Adrenal gland (tissue), 7 donors: ENCODE measurements around a stretch of chr4.

GRCh38 chr4:183118591-183119331, 19.7 kb downstream of the WWC2 start:
- PRO-cap, 3 experiments, result no peak in any of the 3 experiments
- RAMPAGE, long total RNA, 4 experiments, result no peak in any of the 4 experiments
- RRBS, result no CpG with 5 or more reads among the region's 5 CpGs

DNA sequence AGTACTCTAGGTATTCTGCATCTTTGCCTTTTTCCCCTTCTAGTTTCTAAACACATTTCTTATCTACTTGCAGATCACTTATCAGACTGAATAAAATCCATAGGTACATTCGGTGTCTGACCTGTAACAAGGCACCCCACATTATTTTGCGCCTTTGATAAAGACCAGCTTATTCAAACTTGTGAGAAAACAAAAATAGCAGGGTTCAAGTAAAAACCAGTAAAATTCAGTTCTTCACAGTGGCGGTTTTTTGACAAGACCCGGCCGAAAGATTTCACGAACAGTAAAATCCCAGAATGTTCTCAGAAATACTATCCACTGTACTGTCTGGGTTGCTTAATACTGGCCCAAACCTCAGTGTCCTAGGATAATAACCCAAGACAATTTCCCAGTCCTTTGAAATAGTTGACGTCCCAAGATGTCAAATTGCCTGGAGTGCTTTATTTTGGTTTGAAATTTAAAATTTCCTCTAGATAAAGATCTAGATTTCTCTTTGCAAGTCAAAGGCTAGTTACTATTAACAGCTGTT, 1.8 kb upstream of the ING2 start:
- PRO-cap, 3 experiments, result no peak in any of the 3 experiments
- RAMPAGE, long total RNA, 4 experiments, result no peak in any of the 4 experiments
- RRBS, result no CpG with 5 or more reads among the region's 7 CpGs

- PRO-cap, 3 experiments, result no peak in any of the 3 experiments
- RAMPAGE, long total RNA, 4 experiments, result no peak in any of the 4 experiments
- RRBS, result no CpG with 5 or more reads among the region's 17 CpGs
These were observed 47.4 kb downstream of the ING2 start for GRCh38 chr4:183552186-183552814.

- PRO-cap, 3 experiments, result no peak in any of the 3 experiments
- RAMPAGE, long total RNA, 4 experiments, result no peak in any of the 4 experiments
- RRBS, result no CpG with 5 or more reads among the region's 3 CpGs
These were observed 5.9 kb upstream of the STOX2 start for GRCh38 chr4:183899239-183899626.

- PRO-cap, 3 experiments, result no peak in any of the 3 experiments
- RAMPAGE, long total RNA, 4 experiments, result no peak in any of the 4 experiments
- RRBS, result 8% methylated on average over 43 of the region's 76 CpGs
These were observed 1.2 kb downstream of the STOX2 start for GRCh38 chr4:183906192-183906901.

GRCh38 chr4:183950119-183950646, 45.1 kb downstream of the STOX2 start:
- PRO-cap, 3 experiments, result no peak in any of the 3 experiments
- RAMPAGE, long total RNA, 4 experiments, result no peak in any of the 4 experiments
- RRBS, result no CpG with 5 or more reads among the region's 5 CpGs

GRCh38 chr4:184246017-184246537, 28.4 kb upstream of the ENPP6 start:
- PRO-cap, 3 experiments, result no peak in any of the 3 experiments
- RAMPAGE, long total RNA, 4 experiments, result no peak in any of the 4 experiments
- RRBS, result no CpG with 5 or more reads among the region's 4 CpGs

GRCh38 chr4:184349294-184350106, 124.8 kb downstream of the IRF2 start:
- PRO-cap, 3 experiments, result peak in 2 of 3 experiments; most common plus-strand start chr4:184349859 (in 2); most common minus-strand start chr4:184349774 (in 2)
- RAMPAGE, long total RNA, 4 experiments, result no peak in any of the 4 experiments
- RRBS, result no CpG with 5 or more reads among the region's 11 CpGs

- PRO-cap, 3 experiments, result no peak in any of the 3 experiments
- RAMPAGE, long total RNA, 4 experiments, result no peak in any of the 4 experiments
- RRBS, result no CpG with 5 or more reads among the region's 14 CpGs
These were observed 123.9 kb downstream of the IRF2 start for GRCh38 chr4:184350152-184351129.

DNA sequence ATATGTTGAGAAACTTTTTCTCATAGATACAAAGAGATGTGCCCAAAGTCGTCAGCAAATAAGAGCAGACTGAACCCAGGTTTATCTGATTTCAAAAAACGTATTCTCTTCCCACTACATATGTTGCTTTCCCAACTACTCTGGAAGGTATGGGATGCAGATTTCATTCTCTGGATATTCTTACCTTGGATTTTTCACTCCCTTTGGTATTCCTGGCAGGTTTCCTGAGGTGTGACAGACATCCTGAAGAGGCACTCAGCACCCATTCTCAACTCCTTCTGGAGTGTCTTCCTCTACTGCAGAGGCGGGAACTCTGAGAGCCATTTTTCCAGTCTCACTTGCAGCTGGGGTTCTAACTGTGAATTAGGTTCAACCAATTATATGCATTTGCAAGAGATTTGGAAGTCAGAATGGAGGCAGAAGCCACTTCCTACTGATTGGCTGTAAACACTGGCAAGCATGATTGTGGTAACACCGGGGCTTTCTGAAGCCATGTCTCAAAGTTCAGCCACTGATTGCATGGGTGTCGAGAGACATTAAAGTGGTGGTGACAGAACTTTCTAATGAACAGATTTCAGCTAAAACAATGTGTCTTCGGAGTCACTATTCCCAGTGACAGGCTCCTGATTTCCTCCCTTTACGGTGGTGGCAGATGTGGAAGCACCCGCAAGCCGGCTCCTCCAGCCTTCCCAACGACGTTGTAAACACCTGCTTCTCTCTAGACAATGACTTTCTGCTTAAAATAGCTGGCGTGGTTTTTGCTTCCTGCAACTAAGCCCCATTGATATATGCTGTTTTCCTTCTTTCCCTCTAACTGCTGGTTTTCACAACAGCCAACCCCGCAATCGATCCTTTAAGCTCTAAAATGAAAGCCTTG, 92.2 kb downstream of the IRF2 start:
- PRO-cap, 3 experiments, result no peak in any of the 3 experiments
- RAMPAGE, long total RNA, 4 experiments, result no peak in any of the 4 experiments
- RRBS, result no CpG with 5 or more reads among the region's 14 CpGs

DNA sequence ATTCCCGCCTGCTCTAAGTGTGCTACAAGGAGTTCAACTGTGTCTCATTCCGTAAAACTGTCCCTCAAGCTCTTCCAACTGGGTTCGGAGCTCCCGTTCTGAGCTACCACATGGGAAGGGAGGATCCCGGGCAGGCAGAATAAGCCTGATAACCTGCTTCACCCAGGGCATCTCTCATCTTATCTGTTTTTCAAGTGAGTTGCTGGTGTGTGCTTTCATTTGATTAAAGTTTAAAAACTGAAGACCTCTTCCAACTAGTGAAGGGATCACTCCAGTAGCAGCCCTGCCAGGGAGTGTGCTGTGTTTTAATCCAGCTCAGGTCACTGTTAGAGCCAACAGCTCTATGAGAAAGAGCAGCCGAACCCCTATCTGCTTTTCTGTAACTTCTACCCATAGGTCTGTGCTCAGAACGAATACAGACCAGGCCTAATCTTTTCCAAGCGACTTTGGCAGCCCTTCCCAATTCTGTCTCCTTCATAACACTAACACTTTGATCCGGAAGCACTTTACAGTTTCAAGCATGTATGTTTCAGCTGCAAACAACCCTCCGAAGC, 61.0 kb downstream of the IRF2 start:
- PRO-cap, 3 experiments, result no peak in any of the 3 experiments
- RAMPAGE, long total RNA, 4 experiments, result no peak in any of the 4 experiments
- RRBS, result no CpG with 5 or more reads among the region's 10 CpGs

- PRO-cap, 3 experiments, result peak in 2 of 3 experiments; most common minus-strand start chr4:184449312 (in 2)
- RAMPAGE, long total RNA, 4 experiments, result no peak in any of the 4 experiments
- RRBS, result no CpG with 5 or more reads among the region's 22 CpGs
These were observed 25.4 kb downstream of the IRF2 start for GRCh38 chr4:184448647-184449608.

- PRO-cap, 3 experiments, result peak in 1 of 3 experiments; most common plus-strand start chr4:184453601 (in 1); most common minus-strand start chr4:184453646 (in 1)
- RAMPAGE, long total RNA, 4 experiments, result no peak in any of the 4 experiments
- RRBS, result no CpG with 5 or more reads among the region's 9 CpGs
These were observed 20.8 kb downstream of the IRF2 start for GRCh38 chr4:184453418-184454094.

GRCh38 chr4:184503637-184504257, 29.4 kb upstream of the IRF2 start:
- PRO-cap, 3 experiments, result no peak in any of the 3 experiments
- RAMPAGE, long total RNA, 4 experiments, result no peak in any of the 4 experiments
- RRBS, result no CpG with 5 or more reads among the region's 9 CpGs

GRCh38 chr4:184625418-184626232, 23.6 kb downstream of the CASP3 start:
- PRO-cap, 3 experiments, result no peak in any of the 3 experiments
- RAMPAGE, long total RNA, 4 experiments, result no peak in any of the 4 experiments
- RRBS, result no CpG with 5 or more reads among the region's 9 CpGs

GRCh38 chr4:184646353-184646752, 2.9 kb downstream of the CASP3 start:
- PRO-cap, 3 experiments, result no peak in any of the 3 experiments
- RAMPAGE, long total RNA, 4 experiments, result no peak in any of the 4 experiments
- RRBS, result no CpG with 5 or more reads among the region's 4 CpGs

DNA sequence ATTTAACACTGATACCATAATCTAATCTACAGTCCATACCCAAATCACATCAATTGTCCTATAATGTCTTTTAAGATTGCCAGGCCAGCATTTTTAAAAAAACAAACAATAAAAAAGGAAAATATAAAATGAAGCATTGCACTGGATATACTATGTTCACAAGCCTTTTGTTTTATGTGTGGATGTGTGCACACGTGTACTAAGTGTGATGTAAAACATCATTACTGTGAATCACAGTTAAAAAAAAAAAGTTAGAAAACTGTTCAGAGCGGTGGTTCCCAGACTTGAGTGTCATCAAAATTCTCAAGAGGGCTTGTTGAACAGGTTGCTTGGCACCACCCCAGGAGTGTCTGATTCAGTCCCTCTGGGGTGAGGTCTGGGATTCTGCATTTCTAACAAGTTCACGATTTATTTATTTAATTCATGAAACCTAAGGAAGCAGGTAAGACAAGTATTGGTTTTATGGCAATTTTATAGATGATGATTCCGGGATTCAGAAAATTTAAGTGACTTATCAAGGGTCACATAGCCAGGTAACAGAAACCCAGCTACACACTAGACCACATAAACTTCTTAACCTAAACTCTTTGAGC, 1.8 kb downstream of the CENPU start:
- PRO-cap, 3 experiments, result no peak in any of the 3 experiments
- RAMPAGE, long total RNA, 4 experiments, result no peak in any of the 4 experiments
- RRBS, result no CpG with 5 or more reads among the region's 4 CpGs

GRCh38 chr4:184777862-184779254, 44.5 kb upstream of the CENPU start:
- PRO-cap, 3 experiments, result peak in 1 of 3 experiments; most common minus-strand start chr4:184778701 (in 1)
- RAMPAGE, long total RNA, 4 experiments, result no peak in any of the 4 experiments
- RRBS, result no CpG with 5 or more reads among the region's 15 CpGs

GRCh38 chr4:184792401-184792898, 33.3 kb downstream of the ACSL1 start:
- PRO-cap, 3 experiments, result no peak in any of the 3 experiments
- RAMPAGE, long total RNA, 4 experiments, result no peak in any of the 4 experiments
- RRBS, result no CpG with 5 or more reads among the region's 8 CpGs

DNA sequence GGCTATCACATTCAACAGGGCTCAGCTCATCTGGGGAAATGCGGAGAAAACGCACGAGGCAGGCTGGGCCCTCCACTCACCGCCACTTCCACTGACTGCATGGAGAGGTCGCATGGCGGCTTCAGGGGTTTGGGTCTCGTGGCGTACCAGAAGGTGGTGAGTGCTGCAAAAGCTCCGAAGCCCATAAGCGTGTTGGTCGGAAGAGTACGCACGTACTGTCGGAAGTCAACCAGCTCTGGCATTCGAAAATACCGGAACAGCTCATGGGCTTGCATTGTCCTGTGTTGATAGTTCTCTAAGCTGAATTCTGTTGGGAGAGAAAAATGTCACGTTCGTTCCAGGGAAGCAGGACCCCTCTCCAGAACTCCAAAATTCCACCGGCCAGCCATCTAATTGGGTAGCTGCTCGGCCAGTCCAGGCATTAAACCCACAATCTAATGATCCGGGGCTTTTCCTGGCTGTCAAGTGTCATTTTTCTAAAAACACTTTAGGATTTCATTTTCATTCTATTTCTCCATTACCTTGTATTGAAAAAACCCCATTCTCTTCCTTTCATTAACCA, 22.4 kb downstream of the ACSL1 start:
- PRO-cap, 3 experiments, result no peak in any of the 3 experiments
- RAMPAGE, long total RNA, 4 experiments, result no peak in any of the 4 experiments
- RRBS, result 96% methylated on average over 4 of the region's 21 CpGs